GM19239 (cell line): ENCODE measurements around a stretch of chr2.

DNA sequence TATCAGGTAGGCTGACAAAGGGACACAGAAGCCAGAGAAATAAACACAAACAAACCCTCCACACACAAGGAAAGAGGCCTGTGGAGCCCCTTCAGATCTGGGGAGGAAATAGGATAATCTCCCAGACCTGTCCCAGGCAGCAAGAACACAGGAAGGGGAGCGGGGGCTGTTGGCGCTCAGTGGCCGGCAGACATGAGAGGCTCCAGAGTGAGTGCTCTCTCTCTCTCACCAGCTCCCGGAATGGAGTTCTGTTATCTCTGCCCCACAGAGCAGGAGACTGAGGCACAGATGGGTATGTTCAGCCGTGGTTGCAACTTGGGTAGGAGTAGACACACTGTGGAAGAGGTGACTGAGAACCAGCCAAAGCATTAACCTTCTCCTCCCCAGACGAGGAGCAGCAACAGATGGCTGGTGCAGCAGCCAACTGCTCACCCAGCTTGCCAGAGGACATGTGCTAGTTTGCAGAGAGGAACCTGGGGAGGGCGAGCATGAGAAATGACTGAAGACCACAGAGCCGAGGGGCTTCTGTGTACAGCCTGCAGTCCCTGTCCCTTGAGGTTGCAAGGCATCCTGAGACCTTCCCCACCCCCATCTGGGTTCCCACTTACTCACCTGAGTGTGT is 82.0 kb downstream of the NRP2 start:
- RRBS = no CpG with 5 or more reads among the region's 8 CpGs

DNA sequence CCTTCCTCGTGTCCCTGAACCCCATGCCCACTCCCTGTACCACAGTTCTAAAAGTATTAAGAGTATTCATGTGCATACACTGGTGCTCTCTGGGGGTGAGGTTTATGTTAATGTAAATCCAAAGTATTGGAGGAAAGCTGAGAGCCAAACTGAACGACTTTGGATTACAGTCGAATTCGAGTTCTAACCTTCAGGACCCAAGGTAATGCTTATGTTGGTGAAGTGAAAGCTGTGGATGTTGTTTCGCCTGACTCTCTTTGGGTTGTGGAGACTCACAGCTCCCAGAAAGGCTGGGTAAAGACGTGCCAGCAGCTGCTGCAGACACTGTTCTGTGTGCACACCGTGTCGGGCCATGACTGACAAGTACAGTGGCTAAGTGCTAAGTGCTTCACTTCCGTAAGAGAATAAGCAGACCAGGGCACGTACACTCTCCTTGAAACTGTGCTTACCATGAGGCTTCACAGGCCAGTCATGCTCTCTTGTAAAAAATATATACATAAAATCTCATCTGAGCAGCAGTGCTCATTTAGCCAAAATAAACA is 85.9 kb downstream of the NRP2 start:
- RRBS = no CpG with 5 or more reads among the region's 10 CpGs

GRCh38 chr2:205944525-205945074 is 141.4 kb downstream of the INO80D start:
- RRBS = no CpG with 5 or more reads among the region's 8 CpGs

DNA sequence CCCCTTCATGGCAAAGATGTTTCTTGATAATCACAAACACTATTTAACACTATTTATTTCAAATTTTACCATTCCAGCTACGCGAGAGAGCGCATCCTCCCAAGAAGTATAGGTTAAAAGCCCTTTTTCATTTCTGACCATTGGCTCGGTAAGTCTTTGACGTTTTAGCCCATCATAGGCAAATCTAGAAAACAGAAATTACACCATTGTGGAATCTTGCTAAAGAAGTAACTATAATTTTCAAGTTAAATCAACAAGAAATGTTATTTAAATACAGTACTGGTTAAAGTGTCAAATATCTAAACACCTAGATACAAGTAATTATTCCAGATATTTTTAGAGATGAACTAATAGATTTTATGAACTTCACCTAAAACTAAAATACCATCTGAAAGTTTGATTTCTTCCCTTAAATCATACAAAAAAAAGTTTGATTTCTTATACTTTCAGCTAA is 15.3 kb downstream of the NDUFS1 start:
- RRBS = no CpG with 5 or more reads among the region's 5 CpGs

- RRBS = no CpG with 5 or more reads among the region's 5 CpGs
These were observed 8.2 kb downstream of the NDUFS1 start for GRCh38 chr2:206150903-206151598.

GRCh38 chr2:206158856-206159238 is 397 bp downstream of the NDUFS1 start:
- RRBS = no CpG with 5 or more reads among the region's 18 CpGs

GRCh38 chr2:206160413-206160846 is 735 bp downstream of the EEF1B2 start:
- RRBS = no CpG with 5 or more reads among the region's 10 CpGs

DNA sequence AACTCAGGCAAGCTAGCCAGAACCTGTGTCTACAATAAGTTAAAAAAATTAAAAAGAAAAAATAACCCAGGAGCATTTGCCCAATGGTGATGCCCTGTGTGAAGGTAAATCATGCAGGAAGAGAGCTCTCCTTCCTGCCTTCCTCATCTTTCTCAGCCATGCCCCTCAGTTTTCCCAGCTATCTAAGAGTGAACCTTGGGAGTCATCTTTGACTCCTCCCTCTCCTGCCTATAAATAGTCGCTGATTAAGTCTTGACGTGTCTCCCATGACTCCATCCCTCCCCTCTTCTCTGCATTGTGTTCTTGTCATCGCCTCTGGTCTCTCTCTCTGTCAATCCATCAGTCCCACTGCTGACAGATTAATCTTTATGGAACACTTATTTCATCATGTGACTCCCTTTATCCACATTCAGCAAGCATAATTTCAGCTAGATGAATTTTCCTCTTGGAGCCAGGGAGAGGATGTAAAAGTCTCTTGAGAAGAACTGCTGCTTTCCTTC is 9.3 kb downstream of the ADAM23 start:
- RRBS = no CpG with 5 or more reads among the region's 3 CpGs

- RRBS = no CpG with 5 or more reads among the region's 5 CpGs
These were observed 92.1 kb downstream of the KLF7 start for GRCh38 chr2:207073498-207074148.

- RRBS = no CpG with 5 or more reads among the region's 3 CpGs
These were observed 74.4 kb downstream of the KLF7 start for GRCh38 chr2:207091138-207091866.

DNA sequence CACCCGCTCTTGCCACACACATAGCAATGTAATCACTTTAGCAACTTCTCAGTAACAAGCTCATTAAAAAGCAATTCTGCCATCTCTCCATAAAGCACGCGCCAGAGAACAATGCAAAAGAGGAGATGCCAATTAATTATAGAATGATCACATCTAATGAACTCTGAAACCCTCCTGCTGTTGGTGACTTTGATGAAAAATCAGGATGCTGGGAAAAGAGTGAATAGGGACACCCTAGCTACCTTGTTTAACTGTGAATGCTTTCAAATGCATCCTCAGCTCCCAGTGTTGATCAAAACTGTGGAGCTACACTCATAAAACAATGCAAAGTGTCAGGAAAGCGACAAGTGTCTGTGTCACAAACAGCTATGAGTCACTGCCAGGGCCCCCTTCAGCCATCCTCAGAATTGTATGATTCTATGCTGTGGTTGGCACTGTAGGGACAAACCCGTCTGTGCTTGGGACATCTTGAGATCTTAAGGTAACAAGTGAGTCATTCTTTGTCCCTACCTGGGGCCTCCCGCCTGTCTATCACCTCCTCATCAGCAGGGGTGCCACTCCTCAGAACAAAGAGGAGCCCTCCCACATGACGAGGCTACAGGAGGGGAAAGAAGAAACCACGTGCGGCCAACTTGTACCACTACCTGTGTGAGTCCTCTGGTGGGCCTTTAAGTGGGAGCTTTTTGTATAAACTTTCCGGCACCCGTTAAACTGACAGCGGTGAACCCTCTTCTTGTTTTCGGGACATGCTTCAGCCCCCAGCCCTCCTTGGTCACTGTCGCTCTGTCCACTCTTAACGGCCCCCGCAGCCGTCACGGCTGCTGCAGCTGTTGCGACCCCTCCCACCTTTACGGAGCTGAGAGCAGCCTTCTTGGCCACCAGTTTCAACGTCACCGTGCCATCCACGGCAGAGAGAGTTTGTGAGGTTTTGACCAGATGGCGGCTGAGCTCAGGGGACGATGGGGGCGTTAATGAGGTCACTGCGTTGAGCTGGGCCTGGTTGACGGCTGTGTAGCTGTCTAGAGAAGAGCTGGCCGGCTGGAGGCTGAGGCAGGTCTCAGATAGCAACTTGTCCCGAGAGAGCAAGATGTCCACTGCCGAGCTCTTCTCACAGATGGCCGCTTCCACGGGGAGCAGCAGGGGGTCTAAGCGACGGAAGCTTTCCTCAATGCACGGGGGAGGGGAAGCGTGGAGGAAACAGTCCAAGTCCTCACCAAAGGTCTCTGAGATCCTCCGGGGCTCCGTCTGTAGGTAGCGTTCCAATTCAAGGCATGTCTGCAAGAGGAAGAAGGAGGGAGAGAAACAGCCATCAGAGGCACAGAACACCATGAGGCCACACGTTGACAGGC is 42.1 kb downstream of the KLF7 start:
- RRBS = no CpG with 5 or more reads among the region's 41 CpGs

DNA sequence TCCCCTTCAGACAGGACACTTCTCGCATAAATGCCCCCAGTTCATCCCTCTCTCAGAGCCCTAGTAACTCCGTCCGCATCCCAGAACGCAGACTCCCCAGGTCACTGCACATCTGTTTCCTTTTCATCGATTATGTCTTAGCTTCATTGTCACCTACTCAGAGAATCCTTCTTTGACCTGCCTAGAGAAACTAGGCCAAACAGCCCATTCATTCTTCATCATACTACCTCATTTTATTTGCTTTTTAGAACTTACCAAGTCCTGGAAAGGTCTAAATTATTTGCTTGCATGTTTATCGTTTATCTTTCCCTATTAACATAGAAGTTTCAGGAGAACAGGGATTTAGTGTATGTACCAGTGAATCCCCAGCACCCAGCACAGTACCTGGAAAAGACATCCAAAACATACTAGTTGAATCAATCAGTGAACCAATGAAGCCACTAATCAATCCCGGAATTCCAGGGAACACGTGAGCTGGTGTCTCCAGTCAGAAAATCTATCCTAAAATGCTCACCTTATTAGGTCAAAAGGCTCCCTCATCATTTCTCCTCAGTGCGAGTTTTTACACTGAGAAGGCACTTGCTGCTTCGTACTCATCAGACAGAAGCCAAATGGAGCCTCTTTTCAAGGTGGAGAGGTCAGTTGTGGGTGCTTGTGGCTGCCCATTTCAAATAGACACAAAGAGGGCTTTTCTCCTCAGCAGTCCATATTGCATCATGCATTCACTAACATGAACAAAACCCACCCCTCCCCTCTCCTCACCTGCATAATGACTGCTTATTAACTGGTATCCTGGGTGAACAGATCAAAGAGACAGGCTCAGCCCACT is 29.2 kb downstream of the KLF7 start:
- RRBS = no CpG with 5 or more reads among the region's 10 CpGs

GRCh38 chr2:207141563-207141859 is 24.2 kb downstream of the KLF7 start:
- RRBS = no CpG with 5 or more reads among the region's 2 CpGs

DNA sequence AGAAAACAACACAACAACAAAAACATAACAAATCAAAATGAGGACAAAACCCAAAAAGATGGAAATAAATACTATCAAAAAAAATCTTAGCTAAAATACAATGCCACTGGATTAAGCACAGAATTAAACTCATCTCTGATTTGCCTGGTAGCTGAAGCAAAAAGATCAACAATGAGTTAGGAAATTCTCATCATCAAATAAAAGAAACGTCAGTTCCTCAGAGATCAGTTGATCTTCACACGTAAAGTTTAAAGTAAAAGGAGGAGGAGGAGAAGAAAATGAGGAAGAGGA is 22.7 kb downstream of the KLF7 start:
- RRBS = no CpG with 5 or more reads among the region's 2 CpGs

DNA sequence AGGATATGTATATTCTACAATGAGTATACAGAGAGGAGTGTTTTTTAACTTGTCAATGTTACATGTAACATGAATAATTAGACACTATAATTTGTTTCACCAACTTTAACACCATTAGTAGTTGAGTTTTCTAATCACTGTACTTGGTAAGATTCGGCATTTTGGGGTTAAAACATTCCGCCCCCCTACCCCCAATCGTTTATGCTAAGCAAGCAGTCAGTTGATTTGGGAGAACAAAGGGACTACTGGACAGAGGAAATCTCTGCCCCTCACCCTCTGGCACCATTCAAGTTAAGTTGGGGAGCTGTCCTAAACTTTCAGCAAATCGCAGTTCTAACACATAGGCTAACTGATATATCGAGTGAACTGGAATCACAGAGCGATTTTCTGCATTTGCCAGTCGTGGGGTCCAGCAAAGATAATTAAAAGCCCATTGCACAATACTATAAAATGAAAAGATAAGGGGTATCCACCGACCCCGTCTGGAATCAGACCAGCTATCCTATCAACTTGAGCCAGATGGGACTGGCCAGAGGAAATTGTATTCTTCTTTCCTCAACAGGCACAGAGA is 5.6 kb downstream of the KLF7 start:
- RRBS = no CpG with 5 or more reads among the region's 9 CpGs

GRCh38 chr2:207165354-207165511 is 515 bp downstream of the KLF7 start:
- RRBS = no CpG with 5 or more reads among the region's 5 CpGs

- RRBS = no CpG with 5 or more reads among the region's 1 CpG
These were observed 163.3 kb upstream of the KLF7 start for GRCh38 chr2:207329077-207329436.

DNA sequence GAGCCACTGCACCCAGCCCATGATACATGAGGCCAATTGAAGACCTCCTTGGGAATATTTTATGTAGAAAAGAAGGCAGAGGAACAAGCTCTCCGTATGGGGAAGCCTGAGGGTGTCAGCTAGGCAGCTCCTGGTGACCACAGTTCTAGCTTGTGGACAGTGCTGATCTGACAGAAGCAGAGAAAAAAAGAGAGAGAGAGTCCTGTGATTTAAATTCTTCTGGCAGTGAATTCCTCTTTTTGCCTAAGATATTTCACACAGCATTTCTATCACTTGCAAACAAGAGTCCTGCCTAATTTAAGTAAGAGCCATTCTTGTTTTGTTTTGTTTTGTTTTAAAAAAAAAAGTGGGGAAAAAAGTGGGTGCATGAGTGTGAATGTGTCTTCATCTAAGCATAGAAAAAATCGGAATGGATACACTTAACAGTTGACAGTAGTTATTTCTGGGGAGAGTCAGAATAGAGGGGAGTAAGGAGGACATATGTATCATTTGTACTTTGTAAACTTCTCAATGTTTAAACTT is 28.5 kb upstream of the CREB1 start:
- RRBS = no CpG with 5 or more reads among the region's 2 CpGs

DNA sequence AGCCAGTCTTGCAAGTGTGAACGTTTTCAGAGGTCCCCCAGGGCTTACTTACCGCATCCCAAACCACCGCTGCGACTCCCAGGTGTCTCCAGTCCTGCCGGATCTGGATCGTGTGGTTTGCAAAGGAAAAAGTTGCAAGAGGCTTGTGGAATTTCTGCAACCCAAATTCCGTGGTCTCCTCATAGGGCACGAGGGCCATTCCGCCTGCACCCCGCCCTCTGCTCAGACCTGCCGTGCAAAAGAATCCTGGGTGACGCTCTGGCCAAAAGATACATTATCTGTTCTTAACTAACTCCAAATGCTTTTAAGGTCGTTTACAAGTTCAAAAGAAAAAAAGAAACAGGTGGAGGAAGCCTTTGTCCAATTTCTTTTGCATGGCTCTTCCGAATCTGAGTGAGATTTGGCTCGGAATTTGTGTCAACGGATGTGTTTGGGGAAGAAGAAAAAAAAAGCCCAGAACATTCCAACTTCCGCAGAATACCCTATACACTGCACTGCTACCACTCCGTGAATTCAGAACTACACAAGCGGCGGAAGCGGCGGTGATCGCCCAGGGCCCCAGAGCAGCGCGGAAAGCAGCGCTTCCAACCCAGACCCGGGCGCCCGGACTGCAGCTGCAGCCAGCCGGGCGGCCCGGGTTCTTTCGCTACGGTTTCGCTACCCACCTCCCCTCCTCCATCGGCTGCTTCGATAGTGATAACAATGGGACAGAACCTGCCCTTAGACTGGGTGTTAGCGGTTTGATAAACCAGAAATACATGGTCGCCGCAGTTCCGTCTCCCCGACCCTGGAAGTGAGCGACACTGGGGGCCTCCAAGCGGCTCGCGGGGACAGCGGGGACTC is 796 bp downstream of the METTL21A start:
- RRBS = no CpG with 5 or more reads among the region's 47 CpGs

DNA sequence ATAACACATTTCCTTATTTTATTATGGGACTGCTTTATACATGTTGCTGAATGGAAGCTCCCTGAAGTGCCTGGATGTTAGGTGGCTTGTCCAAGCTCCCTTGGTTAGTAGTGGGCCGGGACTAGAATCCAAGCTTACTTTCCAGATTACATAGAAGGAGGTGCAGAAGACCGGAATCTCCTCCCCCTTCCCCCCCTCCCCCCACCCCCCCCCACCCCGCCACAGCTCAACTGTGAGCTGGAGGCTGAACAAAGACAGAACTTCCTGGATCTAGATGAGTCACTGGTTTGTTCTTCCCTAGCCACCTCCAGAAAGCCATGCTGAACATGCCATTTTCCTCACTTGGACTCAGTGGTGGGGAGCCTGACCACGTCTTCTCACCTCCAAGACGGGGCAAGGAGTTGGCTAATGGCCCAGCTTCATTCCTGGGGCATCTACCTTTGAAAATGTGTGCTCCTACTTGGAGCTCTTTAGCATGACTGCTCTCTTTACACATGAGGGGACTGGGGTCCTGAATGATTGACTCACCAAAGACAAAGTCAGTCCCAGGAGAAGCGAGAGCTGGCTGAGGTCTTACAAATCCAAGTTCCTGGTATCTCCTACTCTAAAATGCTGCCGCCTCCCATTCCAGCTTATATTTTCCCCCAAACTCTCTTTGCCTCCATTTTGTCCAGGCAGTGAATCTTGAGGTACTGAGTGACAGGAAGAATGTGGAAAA is 22.5 kb upstream of the FZD5 start:
- RRBS = 29% methylated on average over 1 of the region's 7 CpGs